Endometrial microvascular endothelial cells (primary cell): ENCODE data around the genes XPOT and TMBIM4.

GRCh38 chr12:62465976-62466434 lies 621 bp upstream of the MON2 start:
- RAMPAGE, long total RNA = no peak

DNA sequence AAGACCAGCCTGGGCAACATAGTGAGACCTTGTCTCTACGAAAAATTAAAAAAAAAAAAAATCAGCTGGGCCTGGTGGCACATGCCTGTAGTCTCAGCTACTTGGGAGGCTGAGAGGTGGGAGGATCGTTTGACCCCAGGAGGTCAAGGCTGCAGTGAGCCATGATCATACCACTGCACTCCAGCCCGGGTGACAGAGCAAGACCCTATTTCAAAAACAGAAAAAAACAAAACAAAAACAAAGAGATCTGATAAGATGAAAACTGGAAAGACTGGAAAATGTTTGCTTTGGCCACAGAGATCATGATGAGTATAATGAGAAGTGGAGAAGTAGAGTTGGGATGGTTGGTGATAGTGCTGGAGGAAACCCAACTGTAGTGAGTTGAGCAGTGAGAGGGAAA lies 39.1 kb downstream of the MON2 start:
- RAMPAGE, long total RNA = no peak

DNA sequence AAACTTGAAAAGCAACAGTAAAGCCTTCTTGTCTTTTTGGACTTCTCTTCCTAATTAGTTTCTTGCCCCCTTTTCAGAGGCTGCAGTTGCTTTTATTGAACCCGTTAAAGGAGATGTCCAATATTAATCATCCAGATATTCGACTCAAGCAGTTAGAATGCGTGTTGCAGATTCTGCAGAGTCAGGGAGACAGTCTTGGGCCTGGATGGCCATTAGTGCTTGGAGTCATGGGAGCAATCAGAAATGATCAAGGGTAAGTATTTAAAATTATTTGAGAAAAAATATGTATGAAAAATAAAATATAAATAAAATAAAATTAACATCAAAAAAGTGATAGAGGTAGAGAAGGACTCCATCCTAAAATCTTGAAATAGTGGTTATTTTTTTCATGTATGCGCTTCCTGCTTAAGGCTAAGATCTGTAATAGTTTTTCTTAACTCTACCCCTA lies 80.2 kb downstream of the MON2 start:
- RAMPAGE, long total RNA = no peak

DNA sequence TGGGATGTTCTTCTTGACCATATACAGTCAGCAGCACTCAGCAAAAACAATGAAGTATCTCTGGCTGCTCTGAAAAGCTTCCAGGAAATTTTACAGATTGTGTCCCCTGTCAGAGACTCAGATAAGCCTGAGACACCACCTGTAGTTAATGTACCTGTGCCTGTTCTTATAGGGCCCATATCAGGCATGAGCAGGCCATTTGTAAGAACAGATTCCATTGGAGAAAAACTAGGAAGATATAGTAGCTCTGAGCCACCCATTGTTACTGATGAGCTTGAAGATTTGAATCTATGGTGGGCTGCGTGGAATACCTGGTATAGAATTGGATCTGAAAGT lies 93.8 kb downstream of the MON2 start:
- RAMPAGE, long total RNA = no peak

DNA sequence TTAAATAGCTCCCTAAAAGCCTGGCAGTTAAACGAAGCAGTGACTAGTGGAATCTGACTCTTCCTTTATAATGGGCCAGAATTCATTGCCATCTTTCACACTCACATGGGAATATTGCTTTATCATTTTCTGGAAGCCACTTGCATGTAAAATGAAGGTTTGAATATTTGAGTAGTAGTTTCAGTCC lies 797 bp downstream of the SRGAP1 start:
- RAMPAGE, long total RNA = no peak

DNA sequence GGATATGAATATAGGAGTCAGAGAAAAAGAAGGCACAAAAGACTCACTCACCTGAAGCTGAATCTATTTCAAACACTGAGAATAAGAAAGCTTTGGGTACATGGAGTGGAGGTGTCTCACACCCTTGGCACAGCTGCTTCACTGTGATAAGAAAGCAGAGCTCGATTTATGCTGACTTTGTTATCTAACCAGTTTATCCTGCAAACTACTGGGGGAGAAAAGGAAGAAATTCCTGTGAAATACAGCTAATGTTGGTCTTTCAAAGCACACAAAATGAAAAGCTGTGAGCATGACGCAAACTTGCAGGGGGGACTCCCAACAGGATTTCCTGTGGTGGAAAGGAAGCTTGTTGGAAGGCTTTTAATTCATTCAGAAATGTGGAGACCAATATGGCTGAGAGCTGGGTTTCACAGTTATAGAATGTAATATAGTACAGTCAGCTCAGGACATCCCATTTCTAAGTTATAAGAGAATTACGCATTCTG lies 53.4 kb downstream of the SRGAP1 start:
- RAMPAGE, long total RNA = no peak

DNA sequence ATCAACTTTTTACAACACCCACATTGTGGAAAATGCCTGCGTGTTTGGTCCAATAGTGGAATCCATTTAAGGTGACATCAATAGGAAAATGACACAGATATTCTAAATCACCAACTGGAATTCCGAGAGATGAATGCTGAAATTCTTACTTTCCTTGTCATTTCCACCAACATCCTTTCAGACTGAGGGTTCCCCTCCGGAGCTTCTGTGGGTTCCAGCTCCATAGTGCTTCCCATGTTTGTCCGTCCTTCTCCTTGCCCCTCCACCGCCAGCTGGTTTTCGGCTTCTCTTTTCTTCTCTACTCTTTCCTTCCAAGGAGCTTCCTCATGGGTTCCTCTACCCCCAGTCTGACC lies 115.6 kb downstream of the SRGAP1 start:
- RAMPAGE, long total RNA = no peak

DNA sequence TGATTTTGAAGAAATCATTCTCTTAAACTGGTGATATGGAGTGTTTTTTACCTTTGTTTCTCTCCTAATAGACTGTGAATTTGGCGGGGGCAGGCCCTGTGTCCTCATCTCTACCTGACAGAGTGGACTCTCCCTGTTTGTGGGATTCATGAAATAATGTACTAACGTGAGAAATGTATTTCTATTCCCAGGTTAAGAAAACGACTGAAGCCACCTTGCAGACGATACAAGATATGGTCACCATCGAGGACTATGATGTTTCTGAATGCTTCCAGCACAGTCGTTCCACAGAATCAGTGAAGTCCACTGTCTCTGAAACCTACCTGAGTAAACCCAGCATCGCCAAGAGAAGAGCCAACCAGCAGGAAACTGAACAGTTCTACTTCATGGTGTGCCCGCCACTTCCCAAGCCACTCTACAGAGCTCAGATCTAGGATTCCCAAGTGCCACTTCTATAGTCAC lies 143.3 kb downstream of the KICS2 start:
- RAMPAGE, long total RNA = no peak

DNA sequence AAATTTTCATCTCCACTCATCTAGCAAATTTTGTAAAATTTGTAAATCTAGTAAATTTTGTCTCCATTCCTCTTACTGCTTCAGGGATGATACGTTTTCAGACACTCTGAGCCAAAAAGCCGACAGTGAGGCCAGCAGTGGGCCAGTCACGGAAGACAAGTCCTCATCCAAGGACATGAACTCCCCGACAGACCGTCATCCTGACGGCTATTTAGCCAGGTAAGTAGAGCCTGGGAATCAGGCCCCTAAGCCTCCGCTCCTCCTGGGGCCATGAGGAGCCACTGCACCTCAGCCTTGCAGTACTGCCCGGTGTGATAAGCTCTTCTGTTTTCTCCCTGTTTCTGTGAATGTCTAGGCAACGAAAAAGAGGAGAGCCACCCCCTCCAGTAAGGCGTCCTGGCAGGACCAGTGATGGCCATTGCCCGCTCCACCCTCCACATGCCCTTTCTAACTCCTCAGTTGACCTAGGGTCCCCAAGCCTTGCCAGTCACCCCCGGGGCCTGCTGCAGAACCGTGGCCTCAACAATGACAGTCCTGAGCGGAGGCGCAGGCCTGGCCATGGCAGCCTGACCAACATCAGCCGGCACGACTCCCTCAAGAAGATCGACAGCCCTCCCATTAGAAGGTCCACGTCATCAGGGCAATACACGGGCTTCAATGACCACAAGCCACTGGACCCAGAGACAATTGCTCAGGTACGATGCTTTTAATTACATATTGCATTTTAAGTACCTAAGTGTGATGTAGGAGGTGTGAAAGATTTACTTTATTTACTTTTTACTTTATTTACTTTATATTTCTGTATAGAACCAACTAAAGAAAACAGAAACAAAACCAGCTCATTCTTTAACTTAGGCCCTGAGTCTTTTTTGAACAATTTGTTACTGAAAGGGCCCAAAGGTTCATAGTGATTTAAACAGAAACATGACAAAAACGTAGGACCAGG lies 94.3 kb downstream of the KICS2 start:
- RAMPAGE, long total RNA = no peak

- RAMPAGE, long total RNA = start-site peak on the plus strand at chr12:64404458-64404602, 382 and 1,087 reads in 2 replicates
These were observed at the start of gene XPOT for GRCh38 chr12:64404309-64405327. Gene XPOT (plus strand): TSS chr12:64404392.

- RAMPAGE, long total RNA = no peak
These were observed 41.9 kb downstream of the RASSF3 start for GRCh38 chr12:64652259-64652572.

GRCh38 chr12:64669221-64670010 lies 59.1 kb downstream of the RASSF3 start:
- RAMPAGE, long total RNA = no peak

- RAMPAGE, long total RNA = no peak
These were observed 69.9 kb downstream of the RASSF3 start for GRCh38 chr12:64680162-64680579.

DNA sequence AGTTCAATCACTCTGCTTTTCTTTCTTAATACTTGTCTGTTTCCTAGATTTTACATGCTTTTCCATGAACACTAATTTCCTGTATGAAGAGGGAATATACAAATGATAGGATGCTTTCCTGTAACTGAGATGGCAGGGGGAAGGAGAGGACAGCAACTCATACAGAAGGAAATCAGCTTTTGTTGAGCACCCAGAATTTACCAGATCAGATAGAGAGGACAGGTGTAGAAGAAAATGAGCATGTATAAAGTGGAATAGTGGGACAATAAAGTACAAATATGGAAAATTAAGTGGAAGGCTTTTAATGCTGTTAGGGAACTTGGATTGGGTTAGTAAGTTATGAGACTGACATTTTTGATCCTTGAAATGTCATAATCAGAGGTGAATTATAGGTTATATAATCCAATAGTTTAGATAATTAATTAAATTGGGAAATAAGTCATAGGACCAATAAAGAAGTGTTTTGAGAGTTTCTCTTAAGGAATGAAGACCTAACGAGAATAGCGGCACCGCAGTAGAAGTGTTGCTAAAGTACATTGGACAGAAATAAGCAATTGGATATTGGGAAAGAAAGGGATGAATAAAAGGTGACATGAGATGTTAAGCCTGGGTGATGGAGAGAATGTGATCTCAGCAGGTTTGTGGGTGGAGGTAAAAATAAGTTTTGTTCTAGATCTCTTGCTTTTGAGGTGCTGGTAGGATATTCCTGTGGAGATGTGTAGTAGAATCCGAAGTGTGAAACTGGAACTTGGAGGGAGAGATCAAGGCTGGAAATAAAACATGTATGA lies 5.6 kb downstream of the MSRB3 start:
- RAMPAGE, long total RNA = no peak

- RAMPAGE, long total RNA = no peak
These were observed 1.7 kb downstream of the HMGA2 start for GRCh38 chr12:65825862-65826536.

- RAMPAGE, long total RNA = start-site peak on the minus strand at chr12:66169956-66170018, 615 and 517 reads in 2 replicates
These were observed at the start of gene TMBIM4 for GRCh38 chr12:66169518-66170427. Gene TMBIM4 (minus strand): TSS chr12:66169996.

DNA sequence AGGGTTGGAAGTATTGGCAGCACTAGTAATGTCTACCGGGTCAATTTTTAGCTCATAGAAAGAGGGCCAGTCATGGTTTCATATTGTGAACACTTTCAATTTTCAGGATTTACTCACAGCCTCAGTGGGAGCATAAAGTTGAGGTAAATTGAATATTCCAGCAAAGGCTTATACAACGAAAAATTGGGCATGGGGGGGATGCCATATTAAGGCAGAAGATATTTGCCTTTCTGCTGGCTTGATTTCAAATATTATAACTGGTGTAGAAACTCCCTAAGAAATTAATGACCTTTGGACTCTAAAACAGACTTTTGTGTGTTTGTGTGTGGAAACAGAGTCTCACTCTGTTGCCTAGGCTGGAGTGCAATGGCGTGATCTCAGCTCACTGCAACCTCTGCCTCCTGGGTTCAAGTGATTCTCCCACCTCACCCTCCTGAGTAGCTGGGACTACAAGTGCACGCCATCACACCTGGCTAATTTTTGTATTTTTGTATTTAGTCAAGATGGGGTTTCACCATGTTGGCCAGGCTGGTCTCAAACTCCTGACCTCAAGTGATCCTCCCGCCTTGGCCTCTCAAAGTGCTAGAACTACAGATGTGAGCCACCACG lies 11.6 kb downstream of the IRAK3 start:
- RAMPAGE, long total RNA = no peak

DNA sequence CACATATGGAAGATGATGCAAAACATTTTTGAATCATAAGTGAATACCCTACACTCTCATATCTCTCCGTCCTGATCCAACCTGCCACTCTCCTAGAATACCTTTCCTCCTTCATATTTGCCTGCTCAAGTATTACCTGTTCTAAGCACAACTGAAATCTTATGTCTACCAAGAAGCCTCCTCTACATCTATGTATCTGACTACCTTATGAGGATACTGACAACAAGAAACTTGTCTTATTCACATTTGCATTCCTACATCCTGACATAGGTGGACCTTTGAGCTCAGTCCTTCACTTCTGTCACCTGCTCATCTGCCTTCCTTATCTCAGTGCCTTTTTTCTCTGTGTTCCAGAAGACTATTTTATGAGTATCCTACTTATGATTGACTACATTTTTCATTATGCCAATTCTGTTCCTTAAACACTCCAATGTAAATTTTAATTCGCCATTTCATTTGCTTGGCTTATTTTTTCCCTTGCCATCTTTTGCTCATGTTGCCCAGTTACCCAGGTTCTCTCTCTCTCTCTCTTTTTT lies 250.7 kb upstream of the GRIP1 start:
- RAMPAGE, long total RNA = no peak

GRCh38 chr12:67018991-67019478 lies 250.1 kb upstream of the CAND1 start:
- RAMPAGE, long total RNA = no peak

DNA sequence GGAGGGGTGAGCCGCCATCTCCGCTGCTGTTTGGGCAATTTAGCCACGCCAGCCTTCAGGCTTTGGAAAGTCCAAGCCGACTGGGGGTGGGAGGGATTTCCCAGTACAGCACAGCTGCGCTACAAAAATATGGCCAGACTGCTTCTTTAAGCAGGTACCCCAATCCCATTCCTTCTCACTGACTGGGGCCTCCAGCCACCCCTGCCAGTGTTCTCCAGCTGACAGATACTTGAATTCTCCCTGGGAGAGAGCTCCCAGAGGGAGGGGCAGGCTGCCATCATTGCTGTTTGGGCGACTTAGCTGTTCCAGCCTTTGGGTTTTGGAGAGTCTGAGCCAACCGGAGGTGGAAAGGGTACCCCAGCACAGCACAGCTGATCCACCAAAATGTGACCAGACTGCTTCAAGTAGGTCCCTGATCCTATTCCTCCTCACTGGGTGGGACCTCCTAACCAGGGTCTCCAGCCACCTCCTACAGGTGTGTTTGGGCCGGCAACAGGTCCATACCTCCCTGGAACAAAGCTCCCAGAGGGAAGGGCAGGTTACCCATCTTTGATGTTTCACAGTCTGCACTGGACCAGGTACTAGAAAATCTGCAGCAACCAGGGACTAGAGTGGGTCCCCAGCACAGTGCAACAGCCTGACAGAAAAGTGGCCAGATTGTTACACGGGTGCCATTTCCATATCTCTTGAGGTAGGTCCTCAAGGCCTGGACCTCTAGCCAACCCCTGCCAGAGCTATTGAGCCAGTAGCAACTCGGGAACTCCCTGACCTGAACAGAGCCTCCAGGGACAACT lies 53.8 kb downstream of the CAND1 start:
- RAMPAGE, long total RNA = no peak